Heart left ventricle (tissue), 7 donors: Measurements from ENCODE around the gene FAS.

- PRO-cap, 6 experiments: no peak in any of the 6 experiments
- RAMPAGE, long total RNA, 2 experiments: no peak in any of the 2 experiments
- RRBS: no CpG with 5 or more reads among the region's 6 CpGs
Measured at GRCh38 chr10:87915324-87915925, 52.0 kb downstream of the PTEN start.

DNA sequence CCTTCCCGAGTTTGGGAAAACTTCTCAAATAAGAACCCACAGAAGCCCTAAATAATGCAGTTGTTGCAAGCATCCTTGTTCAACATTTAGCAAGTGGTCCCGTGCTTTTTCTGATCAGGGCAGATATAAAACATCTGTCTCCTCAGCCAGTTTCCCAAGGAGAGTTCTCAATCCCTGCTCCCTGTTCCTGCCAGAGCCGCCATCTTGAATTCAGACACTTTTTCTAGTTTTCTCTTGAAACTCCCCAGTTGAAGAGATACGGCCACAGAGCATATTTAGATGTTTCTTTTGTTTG, 349.9 kb downstream of the PTEN start:
- PRO-cap, 6 experiments: no peak in any of the 6 experiments
- RAMPAGE, long total RNA, 2 experiments: no peak in any of the 2 experiments
- RRBS: no CpG with 5 or more reads among the region's 4 CpGs

- PRO-cap, 6 experiments: no peak in any of the 6 experiments
- RAMPAGE, long total RNA, 2 experiments: no peak in any of the 2 experiments
- RRBS: no CpG with 5 or more reads among the region's 23 CpGs
Measured at GRCh38 chr10:88728362-88729004, 22.4 kb downstream of the LIPK start.

- PRO-cap, 6 experiments: no peak in any of the 6 experiments
- RAMPAGE, long total RNA, 2 experiments: no peak in any of the 2 experiments
- RRBS: no CpG with 5 or more reads among the region's 6 CpGs
Measured at GRCh38 chr10:88826197-88826886, 23.8 kb downstream of the LIPM start.

DNA sequence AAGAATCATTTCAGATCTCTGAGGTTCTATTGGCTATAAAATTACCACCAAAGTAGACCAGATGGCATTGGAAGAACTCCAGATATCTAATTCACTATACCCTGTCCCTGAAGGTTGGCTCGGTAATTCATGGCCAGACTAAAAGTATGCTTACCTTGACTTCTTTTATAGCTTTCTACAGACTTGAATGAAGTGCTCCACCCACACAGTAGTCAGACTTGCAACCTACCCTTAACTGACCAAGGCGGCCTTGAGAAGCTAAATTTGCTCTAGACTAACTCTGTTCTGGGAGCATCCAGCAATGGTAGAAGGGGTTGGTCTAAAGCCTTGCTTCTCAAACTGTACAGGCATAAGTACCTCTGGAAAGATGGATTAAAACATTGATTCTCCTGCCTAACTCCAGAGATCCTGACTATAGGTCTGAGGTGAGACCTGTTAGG, 23.9 kb downstream of the STAMBPL1 start:
- PRO-cap, 6 experiments: no peak in any of the 6 experiments
- RAMPAGE, long total RNA, 2 experiments: no peak in any of the 2 experiments
- RRBS: no CpG with 5 or more reads among the region's 2 CpGs

DNA sequence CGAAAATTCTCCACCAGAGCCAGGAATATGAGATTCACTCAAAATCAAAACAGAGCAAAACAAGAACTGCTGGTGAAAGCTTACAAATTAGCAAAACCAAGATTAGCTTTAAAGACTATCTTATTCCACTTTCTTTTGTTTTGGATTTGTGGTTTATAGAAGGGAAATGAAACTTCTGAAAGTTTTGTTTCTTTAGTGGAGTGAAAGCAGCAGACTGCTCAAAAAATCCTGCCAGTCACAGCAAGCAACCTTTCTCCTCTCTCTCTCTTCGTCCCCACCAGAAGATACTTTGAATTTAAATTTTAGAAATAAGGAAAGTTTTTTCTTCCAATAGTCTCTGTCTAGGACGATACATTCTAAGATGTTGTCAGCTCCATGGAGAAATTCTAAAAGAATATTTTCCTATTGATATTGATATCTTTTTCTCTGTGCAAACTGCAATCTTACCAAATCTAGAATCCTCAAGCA, 7.7 kb downstream of the ACTA2 start:
- PRO-cap, 6 experiments: no peak in any of the 6 experiments
- RAMPAGE, long total RNA, 2 experiments: no peak in any of the 2 experiments
- RRBS: no CpG with 5 or more reads among the region's 3 CpGs

- PRO-cap, 6 experiments: peak in 6 of 6 experiments; most common plus-strand start chr10:88990804 (in 3); most common minus-strand start chr10:88990664 (in 5)
- RAMPAGE, long total RNA, 2 experiments: start-site peak on the plus strand in 2 of 2 experiments, at chr10:88990582-88990858 at its widest, 22 to 41 reads per replicate
- RRBS: 2% methylated on average over 16 of the region's 47 CpGs
Measured at GRCh38 chr10:88990411-88991078, at the start of gene FAS. Gene FAS, plus strand, starts transcription at chr10:88990798.

DNA sequence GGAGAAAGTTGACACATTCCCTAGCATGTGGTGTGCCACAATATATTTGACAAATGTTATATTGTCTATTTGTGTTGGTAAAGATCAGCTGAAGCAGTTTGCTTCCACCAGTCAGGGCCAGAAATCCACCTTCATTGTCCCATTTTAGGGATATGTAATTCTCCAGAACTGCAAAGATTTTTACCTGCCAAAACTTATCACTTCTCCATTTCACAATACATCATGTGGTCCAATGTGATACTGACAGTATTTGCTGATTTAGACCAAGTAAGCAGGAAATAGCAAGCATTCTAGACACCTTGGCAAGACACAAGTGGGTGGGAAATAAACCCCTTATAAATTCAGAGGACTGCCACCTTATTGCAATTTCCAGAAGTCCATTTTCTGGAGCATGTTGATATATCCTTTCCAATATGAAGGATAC, 18.6 kb upstream of the LIPA start:
- PRO-cap, 6 experiments: no peak in any of the 6 experiments
- RAMPAGE, long total RNA, 2 experiments: no peak in any of the 2 experiments

DNA sequence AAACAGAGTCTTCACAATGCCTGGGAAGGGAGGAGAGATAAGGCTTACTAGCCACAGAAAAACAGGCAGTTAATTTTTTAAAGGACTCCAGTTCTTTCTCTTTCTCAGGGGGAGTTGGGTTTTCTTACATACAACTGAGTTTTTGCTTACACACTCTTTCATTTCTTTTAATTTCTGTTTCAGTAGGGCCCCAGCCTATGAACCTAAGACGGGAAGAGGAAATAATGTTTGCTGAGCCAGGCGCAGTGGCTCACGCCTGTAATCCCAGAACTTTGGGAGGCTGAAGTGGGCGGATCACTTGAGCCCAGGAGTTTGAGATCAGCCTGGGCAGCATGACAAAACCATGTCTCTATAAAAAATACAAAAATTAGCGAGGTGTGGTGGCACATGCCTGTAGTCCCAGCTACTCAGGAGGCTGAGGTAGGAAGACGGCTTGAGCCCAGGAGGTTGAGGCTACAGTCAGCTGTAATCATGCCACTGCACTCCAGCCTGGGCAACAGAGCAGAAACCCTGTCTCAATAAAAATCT, 23.1 kb downstream of the IFIT3 start:
- PRO-cap, 6 experiments: no peak in any of the 6 experiments
- RAMPAGE, long total RNA, 2 experiments: no peak in any of the 2 experiments
- RRBS: no CpG with 5 or more reads among the region's 6 CpGs

DNA sequence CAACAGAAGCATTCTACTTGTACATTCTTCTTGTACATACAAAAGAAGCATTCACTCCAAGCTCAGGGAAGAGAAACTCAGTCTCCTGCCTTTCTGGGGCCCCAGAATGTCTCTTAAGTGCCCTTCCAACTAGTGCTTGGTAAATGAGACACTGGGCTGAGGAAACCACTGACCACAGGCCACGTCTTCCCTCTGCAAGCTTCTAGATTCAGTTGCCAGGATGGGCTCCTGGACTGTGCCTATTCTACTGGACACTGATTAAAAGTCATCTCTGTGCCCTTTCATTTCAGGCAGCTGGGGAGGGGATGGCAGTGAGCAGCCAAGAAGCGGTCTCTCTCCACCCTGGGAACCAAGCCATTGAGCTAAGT, 8.7 kb upstream of the IFIT1B start:
- PRO-cap, 6 experiments: no peak in any of the 6 experiments
- RAMPAGE, long total RNA, 2 experiments: no peak in any of the 2 experiments
- RRBS: no CpG with 5 or more reads among the region's 2 CpGs

GRCh38 chr10:89373299-89373794, 4.5 kb upstream of the IFIT1B start:
- PRO-cap, 6 experiments: no peak in any of the 6 experiments
- RAMPAGE, long total RNA, 2 experiments: no peak in any of the 2 experiments
- RRBS: no CpG with 5 or more reads among the region's 3 CpGs

- PRO-cap, 6 experiments: no peak in any of the 6 experiments
- RAMPAGE, long total RNA, 2 experiments: start-site peak on the plus strand in 1 of 2 experiments, at chr10:89432312-89432317 at its widest, 8 reads per replicate
- RRBS: no CpG with 5 or more reads among the region's 3 CpGs
Measured at GRCh38 chr10:89431916-89432551, 17.7 kb downstream of the IFIT5 start.

DNA sequence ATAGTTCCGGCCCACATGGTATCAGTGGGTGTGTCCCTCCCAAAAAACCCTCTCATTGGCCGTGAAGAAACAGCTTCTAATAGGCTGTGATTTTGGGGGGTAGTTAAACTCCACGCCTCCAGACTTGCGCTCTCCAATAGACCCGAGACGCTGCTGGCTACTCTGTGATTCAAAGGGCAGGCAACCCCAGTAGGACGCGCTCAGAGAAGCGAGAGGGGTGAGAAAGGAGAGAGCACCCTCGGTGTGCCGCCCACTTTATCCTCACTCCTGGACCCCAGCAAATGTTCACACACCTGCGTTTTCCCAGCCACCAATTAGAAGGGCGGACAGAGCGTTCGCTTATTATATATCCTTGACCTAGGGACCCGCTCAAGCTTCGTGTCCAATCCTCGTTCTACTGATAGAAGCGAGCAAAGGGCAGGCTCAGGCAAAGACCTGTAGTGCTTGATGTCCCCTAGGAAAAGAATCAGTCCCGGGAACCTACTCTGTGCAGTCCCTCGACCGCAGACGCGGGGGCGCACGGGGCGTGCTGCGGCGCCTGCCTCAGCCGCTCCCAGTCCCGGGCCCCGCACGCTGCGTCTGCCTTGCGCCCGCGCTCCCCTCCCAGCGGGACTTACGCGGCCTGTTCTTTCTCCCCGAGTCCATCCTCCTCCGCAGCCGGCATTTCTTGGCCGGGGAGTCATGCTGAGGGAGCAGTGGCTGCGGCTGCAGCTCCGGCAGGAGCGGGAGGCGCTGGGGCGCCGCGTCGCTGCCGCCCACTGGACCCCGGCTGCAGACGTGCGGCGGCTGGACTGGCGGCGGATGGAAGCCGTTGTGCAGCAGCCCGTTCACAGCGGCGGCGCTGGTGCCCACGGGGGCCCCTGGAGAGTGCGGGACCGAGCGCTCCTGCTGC, 813 bp downstream of the PANK1 start:
- PRO-cap, 6 experiments: peak in 6 of 6 experiments; most common plus-strand start position 774 of the sequence (in 4); most common minus-strand start position 581 of the sequence (in 3)
- RAMPAGE, long total RNA, 2 experiments: no peak in any of the 2 experiments
- RRBS: 1% methylated on average over 28 of the region's 68 CpGs

GRCh38 chr10:91164382-91164988, 56.0 kb upstream of the PCGF5 start:
- PRO-cap, 6 experiments: no peak in any of the 6 experiments
- RAMPAGE, long total RNA, 2 experiments: no peak in any of the 2 experiments
- RRBS: no CpG with 5 or more reads among the region's 10 CpGs

GRCh38 chr10:91220986-91221823, 742 bp downstream of the PCGF5 start:
- PRO-cap, 6 experiments: peak in 1 of 6 experiments; most common plus-strand start chr10:91221263 (in 1); most common minus-strand start chr10:91221245 (in 1)
- RAMPAGE, long total RNA, 2 experiments: no peak in any of the 2 experiments
- RRBS: 2% methylated on average over 20 of the region's 38 CpGs

DNA sequence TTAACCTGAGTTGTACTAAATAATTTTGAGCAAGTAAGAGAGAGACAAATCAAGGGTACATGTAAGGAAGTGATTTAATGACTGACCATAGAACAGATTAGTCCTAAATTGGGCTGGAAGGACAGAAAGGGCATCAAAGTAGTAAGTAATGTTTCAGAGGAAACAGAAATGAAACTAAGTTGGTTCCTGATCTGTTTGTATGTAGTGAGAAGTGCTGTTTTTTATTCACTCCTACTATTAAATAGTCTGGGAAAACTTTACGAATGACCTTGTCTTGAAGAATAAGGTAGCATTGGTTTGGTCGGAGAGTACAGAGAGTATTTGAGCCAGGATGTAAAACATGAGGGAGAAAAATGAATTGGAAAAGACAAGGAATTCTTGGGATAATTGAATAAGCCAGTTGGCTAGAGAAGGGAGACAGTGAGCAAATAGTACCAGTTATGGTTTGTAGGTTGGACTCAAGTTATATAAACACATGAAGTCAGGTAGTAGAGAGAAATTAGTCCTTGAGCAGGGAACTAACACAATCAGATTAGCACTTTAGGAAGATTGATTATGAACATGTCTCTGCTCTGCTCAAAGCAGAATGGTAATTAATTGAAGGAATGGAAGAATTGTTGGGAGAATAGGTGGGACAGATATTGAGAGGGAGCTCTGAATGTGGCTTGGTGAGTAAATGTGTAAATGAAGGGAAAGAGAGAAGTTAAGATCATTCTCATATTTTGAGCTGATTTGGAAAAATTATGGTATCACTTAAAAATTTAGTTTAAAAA, 25.7 kb downstream of the PCGF5 start:
- PRO-cap, 6 experiments: no peak in any of the 6 experiments
- RAMPAGE, long total RNA, 2 experiments: no peak in any of the 2 experiments
- RRBS: no CpG with 5 or more reads among the region's 2 CpGs

GRCh38 chr10:91341016-91341457, 69.1 kb upstream of the HECTD2 start:
- PRO-cap, 6 experiments: no peak in any of the 6 experiments
- RAMPAGE, long total RNA, 2 experiments: no peak in any of the 2 experiments
- RRBS: no CpG with 5 or more reads among the region's 5 CpGs

DNA sequence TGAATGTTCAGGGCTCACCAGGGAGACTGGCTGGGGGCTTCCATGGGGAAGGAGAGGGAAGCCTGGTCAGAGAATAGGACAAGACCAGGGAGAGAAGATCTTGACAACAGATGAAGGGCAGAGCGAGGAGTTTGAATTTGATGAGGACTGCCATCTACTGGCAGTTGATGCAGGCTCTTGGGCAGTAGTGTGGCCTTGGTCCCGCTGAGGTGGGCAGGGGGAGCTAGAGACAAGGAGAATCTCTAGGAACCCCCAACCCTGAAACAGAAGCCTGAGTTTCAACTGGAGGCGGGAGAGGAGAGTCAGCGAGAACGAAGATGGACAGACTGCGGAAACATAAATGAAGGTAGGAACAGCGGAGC, 81.0 kb downstream of the PPP1R3C start:
- PRO-cap, 6 experiments: no peak in any of the 6 experiments
- RAMPAGE, long total RNA, 2 experiments: no peak in any of the 2 experiments
- RRBS: no CpG with 5 or more reads among the region's 7 CpGs

DNA sequence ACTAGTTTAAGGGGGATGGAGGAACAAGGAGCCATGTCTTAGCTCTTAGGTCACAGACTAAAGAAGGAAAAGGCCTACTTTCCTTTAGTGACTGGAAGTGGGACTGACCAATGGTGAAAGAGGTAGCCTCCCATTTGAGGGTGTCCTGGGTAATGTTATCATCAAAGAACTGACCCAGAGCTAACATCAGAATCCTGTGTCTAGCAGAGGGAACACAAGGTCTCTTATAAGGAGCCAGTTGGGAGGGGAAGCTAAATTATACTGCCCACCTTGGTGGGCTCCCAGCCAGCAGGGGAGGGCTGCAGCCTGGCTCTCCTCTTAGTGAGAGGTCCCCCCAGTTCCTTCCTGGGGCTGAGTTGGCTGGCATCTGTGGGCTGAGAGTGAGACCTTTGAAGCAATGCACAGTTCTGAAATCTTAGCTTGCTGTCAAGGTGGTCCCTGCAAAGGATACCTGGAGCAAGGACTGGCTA, 67.4 kb downstream of the PPP1R3C start:
- PRO-cap, 6 experiments: no peak in any of the 6 experiments
- RAMPAGE, long total RNA, 2 experiments: no peak in any of the 2 experiments

GRCh38 chr10:91591458-91591877, 41.4 kb downstream of the PPP1R3C start:
- PRO-cap, 6 experiments: peak in 4 of 6 experiments; most common plus-strand start chr10:91591729 (in 2); most common minus-strand start chr10:91591560 (in 2)
- RAMPAGE, long total RNA, 2 experiments: no peak in any of the 2 experiments
- RRBS: no CpG with 5 or more reads among the region's 11 CpGs